Measurements from ENCODE around the gene STXBP5.

GRCh38 chr6:143755479-143755891 lies 77.7 kb downstream of the PHACTR2 start:
- RRBS: no CpG with 5 or more reads among the region's 4 CpGs

DNA sequence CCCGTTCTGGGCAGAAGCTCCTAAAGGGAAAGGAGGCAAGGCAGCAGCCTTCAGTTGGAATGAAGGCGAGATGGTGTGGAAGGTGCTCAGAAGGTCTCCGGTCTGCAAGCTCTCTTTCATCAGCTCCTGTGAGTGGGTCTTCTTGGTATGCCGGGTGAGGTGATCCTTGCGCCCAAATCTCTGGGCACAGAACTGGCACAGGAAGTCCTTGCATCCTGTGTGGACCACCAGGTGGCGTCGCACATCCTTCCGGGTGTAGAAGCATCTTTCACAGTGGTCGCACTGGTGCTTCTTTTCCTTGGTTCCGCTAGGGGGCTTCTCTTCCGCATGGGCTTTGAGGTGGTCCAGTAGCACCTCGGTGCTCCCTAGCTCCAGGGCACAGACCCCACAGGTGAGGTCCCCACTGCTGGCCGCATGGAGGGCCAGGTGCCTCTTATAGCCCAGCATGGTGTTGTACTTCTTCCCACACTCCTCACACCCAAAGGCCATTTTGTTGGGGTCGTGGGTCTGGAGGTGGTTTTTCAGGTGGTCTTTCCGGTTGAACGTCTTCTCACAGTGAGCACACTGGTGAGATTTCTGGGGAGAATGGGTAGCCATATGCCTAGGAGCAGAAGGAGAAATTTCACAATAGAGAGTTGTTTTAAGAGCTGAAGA lies 65.9 kb downstream of the PLAGL1 start:
- RRBS: 52% methylated on average over 5 of the region's 16 CpGs

DNA sequence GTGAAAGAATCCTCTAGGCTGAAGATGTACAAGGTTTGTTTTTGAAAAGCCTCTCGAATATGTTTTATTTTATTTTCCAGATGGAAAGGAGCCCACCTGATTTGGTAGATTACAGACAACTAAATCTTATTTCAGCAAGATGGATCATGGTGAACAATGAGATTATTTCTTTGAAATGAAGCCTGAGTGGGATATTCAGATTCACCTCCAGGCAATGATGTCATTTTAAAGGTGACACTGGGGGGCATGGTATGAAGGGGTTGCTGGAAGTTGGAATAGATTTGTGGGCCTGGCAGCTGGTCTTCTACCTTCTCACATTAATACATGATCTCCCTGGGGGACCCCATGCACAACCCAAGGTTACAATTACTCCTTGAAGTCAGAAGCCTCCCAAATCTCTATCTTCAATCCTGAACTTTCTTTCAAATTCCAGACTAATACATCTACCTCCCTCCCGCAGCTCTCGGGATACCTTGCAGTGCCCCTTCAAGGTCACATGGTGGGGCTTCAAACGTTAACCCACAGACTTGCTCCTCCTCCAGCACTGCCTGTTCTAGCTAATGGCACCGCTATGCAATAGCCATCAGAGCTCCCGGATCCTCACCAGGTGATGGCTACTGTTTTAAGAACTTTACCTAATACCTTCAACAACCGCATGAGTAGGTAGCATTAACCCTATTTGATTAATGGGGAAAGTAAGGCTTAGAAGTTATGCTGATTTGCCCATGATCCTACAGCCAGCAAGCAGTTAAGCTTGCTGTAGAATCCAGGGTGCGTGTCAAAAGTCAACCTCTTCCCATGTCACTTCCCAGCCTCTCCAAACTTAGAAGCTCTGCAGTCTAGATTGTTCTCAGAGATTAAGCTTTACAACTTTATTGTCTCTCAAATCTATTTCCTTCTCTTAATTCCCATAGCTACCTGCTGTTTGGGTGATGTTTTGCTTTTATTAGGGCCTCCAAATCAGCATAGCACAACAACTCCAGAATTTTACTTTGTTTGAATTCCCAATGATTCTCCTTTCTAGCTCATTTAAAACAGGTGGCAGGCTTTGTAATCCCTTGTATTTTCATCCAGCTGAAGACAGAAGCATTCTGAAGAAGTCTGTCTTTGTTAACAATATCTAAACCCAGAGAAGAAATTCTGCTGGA lies 44.8 kb downstream of the PLAGL1 start:
- RRBS: no CpG with 5 or more reads among the region's 8 CpGs

- RRBS: no CpG with 5 or more reads among the region's 11 CpGs
Measured at GRCh38 chr6:143972763-143973672, 35.0 kb downstream of the PLAGL1 start.

DNA sequence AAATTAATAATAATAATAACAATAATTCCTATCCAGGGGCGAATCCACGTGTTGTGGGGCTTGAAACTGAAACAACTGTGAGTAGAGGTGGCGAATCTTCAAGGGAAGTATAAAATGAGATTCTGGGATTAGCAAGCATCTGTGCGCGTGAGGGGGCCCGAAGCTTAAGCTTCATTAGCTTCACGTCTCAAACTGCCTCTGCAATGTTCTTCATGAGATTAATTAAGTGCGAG lies 30.6 kb downstream of the SF3B5 start:
- RRBS: no CpG with 5 or more reads among the region's 8 CpGs

DNA sequence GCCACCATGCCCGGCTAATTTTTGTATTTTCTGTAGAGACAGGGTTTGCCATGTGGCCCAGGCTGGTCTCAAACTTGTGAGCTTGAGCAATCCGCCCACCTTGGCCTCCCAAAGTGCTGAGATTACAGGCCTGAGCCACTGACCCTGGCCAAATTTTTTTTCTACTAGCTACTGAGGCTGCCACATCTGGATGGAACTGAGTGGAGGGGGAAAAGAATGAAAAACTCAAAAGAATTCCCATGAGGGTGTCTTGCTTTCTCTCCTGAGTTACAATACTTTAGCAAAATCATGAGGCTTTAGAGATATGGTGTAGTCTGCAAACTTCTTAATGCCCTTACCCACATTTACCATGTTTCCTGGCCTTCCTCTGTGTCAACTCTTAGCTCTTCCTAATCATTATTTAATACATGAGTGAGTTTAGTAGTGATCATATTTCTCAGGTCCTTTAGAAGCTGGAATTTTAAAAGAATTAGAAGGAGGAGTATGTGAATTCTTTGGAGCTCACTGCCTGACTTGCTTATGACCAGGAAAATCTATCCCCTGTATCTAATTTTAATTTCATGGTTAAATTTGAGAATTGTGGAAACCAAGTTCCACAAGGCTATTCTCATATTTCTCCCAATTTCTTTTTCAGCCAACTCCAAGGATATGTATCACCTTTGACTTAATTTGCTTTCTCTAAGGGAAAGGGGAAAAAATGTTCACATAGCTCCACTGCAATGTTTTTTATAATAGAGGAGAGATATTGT lies 39.0 kb downstream of the STX11 start:
- RRBS: no CpG with 5 or more reads among the region's 2 CpGs

DNA sequence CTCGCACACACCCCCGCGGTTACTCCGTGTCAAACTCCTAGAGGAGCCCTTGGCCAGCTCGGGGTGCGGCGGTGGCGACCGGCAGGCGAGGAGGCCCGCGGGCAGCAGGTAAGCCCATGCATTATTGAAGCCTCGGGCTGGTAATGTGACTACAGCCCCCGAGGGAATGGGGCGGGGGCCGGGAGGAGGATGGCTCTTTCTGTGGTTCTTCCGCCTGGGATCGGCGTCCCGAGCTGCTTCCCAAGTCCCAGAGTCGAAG lies 508 bp downstream of the UTRN start:
- RRBS: 1% methylated on average over 7 of the region's 21 CpGs

- RRBS: no CpG with 5 or more reads among the region's 12 CpGs
Measured at GRCh38 chr6:144331384-144332085, 46.4 kb downstream of the UTRN start.

DNA sequence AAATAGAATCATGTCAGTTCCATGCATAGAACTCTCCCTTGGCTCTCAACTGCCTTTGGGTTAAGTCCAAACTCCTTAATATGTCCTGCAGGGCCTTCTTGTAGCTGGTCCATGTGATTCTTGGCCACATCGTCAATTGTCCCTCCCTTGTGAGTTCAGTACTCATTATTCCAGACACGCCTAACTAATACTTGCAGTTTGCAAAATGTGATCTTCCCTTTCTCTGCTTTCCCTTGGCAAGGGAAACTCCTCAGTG lies 165.0 kb downstream of the UTRN start:
- RRBS: no CpG with 5 or more reads among the region's 2 CpGs

GRCh38 chr6:144479741-144480249 lies 194.7 kb downstream of the UTRN start:
- RRBS: no CpG with 5 or more reads among the region's 6 CpGs

GRCh38 chr6:144530845-144531353 lies 245.8 kb downstream of the UTRN start:
- RRBS: no CpG with 5 or more reads among the region's 1 CpG

GRCh38 chr6:144583066-144583977 lies 298.2 kb downstream of the UTRN start:
- RRBS: 25% methylated on average over 2 of the region's 16 CpGs

DNA sequence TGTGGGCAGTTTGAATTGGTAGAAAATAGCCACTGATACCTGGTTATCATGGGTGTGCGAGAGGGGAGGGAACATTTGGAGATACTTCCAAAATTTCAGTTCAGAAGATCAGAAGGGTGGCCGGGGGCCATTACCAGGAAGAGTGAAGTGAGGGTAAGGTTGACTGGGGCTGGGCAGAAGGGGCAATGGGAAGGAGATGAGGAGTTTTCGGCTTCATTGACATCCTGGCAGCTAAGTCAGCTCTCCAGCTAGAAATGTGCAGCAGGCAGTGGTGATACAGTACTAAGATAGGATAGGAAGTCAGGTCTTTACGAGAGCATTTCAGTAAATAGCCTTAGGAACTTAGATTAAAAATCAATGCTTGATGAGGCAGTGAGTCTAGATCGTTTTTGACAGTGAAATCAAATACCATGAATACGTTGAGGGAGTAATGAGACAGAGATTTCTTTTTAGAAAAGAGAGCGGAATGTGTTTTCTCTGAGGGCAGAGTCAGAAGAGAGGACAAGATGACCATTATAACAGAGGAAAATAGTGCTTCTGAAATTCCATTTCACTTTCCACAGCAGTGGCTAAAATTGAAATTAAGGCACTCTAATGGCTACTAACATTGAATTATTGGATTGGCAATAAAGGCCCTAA lies 339.5 kb downstream of the UTRN start:
- RRBS: no CpG with 5 or more reads among the region's 7 CpGs

DNA sequence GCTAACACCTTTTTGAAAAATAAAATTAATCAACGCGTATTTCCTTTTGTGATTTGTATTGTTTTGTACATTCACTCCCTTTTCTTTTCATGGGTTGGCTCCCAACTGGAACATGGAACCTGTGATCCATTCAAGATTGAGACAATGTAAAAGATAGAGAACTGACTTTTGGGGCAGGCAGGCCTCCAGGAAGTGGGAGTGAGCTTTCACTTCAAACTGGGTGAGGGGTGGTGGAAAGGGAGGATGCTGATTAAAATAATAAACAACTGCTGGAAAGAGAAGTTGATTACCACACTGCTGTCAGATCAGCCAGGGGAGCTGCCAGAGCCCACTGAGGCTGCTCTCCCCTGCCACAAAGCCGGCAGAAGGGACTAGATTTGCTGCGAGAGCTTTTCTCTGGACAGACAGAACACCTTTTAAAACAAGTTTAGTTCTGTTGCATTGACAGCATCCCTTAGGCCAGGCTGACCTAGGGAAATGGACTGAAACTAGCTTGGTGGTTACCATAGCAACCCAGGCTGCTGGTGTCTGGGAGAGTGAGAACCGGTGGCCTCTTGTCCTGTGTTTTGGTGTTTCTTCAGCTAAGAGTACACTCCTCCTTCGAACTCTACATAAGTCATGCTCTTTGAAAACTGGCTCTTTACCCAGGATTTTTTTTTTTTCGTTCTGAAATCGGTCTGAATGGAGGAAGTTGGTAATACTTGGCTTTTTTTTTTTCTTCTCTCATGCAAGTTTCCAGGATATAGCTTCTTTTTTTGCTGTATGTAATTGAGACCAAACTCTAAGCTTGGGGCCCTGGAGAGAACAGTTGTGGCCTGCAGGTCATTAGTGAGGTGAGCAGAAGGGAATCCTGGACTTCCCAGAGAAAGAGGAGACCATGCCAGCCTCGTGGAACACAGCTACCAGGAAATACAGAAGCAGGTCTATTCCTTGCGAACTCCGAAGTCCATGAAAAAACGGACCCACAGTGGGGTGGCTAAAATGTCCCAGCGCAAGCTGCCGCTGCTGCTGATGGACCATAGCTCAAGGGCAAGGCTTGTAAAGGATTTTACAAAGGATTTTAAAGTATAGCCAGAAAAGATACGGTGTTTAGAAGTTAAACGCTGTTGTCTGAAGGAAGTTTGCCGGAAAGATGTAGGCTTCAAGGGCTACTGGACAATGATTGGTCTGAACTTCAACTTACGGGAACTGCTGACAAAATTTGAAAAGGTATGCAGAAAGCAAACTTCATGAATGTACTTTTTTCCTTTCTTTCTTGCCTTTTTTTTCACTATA lies 374.4 kb downstream of the UTRN start:
- RRBS: no CpG with 5 or more reads among the region's 18 CpGs

DNA sequence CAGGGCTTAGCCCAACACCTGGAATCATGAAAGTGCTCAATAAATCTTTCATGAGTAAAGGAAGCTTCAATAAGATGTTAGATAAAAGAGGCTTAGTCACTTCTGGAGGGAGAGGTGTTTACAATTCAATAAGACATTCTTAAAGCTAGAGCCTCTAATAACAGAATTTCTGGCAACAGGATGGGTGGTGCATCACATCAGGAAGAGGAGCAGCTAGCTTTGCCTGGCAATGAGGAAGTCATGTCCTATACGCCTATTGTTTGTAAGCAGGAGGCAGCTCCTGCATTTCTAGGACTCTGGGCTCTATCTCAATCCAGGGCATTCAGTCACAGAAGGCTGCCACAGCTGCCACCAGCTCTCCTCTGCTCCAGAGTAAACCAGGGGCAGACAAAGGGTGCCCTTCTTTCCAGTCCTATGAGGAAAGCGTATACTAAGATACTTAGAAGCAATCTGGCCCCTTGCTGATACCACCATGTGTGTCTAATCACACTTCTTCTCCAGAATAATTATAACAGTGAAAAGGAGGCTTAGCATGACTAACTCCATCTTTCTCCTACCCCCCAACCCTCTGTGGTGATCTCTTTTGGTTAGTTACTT lies 638.4 kb downstream of the EPM2A start:
- RRBS: no CpG with 5 or more reads among the region's 2 CpGs

- RRBS: no CpG with 5 or more reads among the region's 2 CpGs
Measured at GRCh38 chr6:145798586-145799005, 16.0 kb downstream of the FBXO30 start.

DNA sequence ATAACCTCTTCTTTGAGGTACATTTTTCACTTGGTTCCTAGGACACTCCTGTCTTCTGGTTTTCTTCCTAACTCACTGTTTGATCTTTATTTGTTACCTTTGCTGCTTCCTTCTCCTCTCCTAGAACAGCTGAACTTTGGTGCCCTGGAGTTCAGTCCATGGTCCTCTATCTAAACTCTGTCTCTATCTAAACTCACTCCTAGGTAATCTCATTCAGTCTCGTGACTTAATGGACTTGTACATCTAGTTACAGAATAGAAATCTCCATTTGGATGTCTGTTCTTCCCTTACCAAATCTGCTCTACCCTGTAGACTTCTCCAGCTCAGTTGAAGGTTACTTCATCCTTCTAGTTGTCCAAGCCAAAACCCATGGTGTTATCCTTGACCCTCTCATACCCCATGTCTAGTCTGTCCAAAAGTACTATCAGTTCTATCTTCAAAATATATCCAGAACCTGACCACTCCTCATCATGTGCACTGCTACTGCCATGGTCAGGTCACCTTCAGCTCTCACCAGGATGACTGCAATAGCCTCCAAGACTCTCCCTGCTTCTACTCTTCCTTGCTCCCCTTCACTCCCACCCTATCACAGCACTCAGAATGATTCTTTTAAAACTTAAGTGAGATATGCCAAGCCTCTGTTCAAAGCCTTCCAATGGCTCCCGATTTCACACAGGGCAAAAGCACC lies 73.6 kb downstream of the SHPRH start:
- RRBS: no CpG with 5 or more reads among the region's 2 CpGs

DNA sequence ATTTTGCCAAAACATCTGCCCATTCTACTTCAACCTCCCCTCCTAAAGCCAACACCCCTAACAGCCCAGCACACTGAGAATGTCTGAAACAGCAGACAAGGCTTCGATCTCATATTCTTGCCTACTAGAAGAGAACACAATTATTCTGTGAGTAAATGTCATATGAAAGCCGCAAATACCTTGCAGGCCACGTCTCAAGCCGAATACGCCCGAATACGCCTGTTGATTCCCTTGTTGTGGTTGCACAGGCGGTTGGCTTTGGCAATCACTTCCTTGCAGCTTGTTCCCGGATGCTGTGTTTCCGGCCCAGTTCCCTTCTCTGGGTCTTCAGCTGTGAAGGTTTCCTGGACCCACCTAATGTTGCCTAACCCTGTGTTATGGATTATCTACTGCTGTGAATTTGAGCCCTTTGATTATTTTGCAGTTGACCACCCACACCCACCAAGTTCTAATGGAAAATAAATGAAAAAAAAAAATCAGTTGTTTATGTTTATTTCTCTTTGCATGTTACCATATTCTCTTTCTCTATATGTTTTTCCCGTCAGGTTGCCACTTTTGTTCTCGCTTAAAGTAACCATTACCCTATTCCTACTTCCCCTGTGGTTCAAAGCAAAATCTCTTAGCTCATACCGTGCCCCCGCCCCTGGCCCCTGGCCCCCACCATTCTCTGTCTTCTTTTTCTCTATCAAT lies 172.3 kb downstream of the ADGB start:
- RRBS: no CpG with 5 or more reads among the region's 14 CpGs

GRCh38 chr6:146914330-146915353 lies 289.6 kb upstream of the STXBP5 start:
- RRBS: no CpG with 5 or more reads among the region's 10 CpGs

DNA sequence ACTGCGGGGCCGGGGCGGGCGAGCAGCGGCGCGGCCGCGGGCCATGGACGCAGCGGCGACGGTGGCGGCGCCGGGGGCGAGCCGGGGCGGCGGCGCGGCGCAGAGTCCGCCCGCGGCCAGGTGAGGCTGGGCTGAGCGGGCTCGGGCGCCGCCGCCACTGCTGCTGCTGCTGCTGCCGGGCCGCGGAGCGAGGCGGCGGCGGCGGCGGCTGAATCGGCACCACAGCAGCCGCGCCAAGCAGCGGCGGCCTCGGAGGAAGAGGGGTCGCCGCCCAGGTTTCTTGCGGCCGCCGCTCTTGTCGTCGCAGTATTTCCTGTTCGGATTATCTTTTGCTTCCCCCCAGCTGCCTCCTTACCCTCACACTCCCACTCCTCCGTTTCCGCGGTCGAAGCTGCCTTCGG lies at the start of gene STXBP5:
STXBP5 (plus strand) TSS at position 360 of the 401 bp plus-strand sequence.
- RRBS: 1% methylated on average over 29 of the region's 59 CpGs

Measured in foreskin fibroblast (primary cell).